AG04449 (cell line): ENCODE measurements around a stretch of chr17.

GRCh38 chr17:55237939-55238904 is 26.5 kb upstream of the HLF start:
- RRBS: 2% methylated on average over 28 of the region's 74 CpGs

DNA sequence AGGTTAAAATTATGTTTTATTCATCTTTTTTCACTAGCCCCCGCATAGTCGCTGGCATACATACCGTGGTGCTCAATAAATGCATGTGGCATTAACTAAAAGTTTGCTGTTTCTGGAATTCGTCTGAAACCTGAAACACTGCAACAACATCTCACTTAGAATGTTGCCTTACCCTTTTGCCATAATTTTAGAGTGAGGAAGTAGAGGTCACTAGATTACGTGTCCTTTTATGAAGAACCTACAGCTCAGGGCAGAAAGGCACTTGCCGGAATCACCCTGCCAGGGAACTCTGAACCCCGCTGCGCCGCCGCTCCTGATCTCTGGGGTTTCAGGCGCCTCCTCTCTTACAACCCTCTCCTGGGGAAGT is 1.3 kb upstream of the HLF start:
- RRBS: no CpG with 5 or more reads among the region's 11 CpGs

GRCh38 chr17:55267338-55268516 is 3.0 kb downstream of the HLF start:
- RRBS: no CpG with 5 or more reads among the region's 14 CpGs

GRCh38 chr17:55295254-55296089 is 30.7 kb downstream of the HLF start:
- RRBS: no CpG with 5 or more reads among the region's 9 CpGs

GRCh38 chr17:55833526-55833883 is 82.7 kb downstream of the PCTP start:
- RRBS: no CpG with 5 or more reads among the region's 3 CpGs

- RRBS: no CpG with 5 or more reads among the region's 3 CpGs
These were observed 181.0 kb upstream of the NOG start for GRCh38 chr17:56412524-56412914.

GRCh38 chr17:56681362-56682452 is 88.2 kb downstream of the NOG start:
- RRBS: no CpG with 5 or more reads among the region's 5 CpGs

GRCh38 chr17:56835297-56835546 is 1.3 kb downstream of the DGKE start:
- RRBS: no CpG with 5 or more reads among the region's 4 CpGs

- RRBS: no CpG with 5 or more reads among the region's 13 CpGs
These were observed 25.5 kb downstream of the TRIM25 start for GRCh38 chr17:56888095-56889067.

DNA sequence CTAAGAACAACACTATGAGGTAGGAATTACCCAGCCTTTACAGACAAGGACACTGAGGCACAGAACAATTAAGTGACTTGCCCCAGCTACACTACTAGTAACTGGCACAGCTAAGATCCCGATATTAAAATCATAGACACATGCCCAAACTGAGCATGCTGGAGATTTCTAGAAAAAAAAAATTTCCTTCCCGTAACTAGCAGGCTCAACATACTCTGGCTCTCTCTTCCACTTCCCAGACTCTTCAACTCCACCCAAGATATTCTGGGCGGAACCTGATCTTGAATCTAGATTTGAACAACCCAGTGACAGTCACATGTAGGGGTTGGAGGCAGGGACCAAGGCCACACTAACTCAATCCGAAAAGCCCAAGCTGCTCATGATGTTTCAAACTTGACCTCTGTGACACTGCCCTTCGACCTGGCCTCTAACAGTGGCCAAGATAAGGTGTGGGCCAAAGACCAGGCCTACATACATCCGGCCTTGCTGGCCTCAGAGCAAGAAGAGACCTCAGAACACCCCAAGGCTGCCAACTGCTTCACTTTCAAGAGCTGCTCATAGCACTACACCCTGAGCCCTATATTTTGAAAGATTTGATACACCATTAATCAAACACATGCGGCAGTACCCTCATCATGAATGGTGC is 3.7 kb downstream of the TRIM25 start:
- RRBS: no CpG with 5 or more reads among the region's 7 CpGs

GRCh38 chr17:56912017-56912855 is 1.6 kb downstream of the TRIM25 start:
- RRBS: 94% methylated on average over 5 of the region's 14 CpGs

GRCh38 chr17:57097569-57098662 is 12.9 kb downstream of the AKAP1 start:
- RRBS: no CpG with 5 or more reads among the region's 5 CpGs

- RRBS: 5% methylated on average over 4 of the region's 29 CpGs
These were observed 435 bp upstream of the MSI2 start for GRCh38 chr17:57255915-57256260.

- RRBS: no CpG with 5 or more reads among the region's 15 CpGs
These were observed 1.6 kb downstream of the MSI2 start for GRCh38 chr17:57257801-57258410.

DNA sequence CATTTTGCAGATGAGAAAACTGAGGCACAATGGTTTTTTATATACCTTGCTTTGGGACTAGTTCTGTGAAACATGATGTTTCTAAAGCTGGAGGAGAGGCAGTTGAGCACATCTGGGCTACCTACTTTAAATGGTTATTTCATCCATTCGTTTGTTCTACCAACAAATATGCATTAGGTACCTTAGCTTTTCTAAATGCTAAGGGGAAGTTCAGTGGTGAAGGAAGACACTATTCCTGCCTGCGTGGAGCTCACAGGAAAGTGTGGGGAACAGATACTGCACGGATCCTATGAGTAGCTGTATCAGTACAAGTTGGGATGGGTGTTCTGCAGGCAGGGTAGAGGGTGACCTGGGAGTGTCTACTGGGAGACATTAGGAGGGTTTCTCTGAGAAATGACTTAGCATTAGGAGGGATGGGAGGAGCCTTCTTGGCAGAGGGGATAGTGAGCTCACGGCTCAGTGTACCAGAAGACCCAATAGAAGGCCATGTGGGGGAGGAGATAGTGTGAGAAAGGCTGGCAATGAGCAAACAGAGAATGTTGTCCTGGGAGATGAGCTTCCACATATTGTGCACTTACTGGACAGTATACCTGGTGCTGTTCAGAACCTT is 109.0 kb downstream of the MSI2 start:
- RRBS: no CpG with 5 or more reads among the region's 4 CpGs

- RRBS: no CpG with 5 or more reads among the region's 10 CpGs
These were observed 150.4 kb downstream of the MSI2 start for GRCh38 chr17:57406703-57407203.

DNA sequence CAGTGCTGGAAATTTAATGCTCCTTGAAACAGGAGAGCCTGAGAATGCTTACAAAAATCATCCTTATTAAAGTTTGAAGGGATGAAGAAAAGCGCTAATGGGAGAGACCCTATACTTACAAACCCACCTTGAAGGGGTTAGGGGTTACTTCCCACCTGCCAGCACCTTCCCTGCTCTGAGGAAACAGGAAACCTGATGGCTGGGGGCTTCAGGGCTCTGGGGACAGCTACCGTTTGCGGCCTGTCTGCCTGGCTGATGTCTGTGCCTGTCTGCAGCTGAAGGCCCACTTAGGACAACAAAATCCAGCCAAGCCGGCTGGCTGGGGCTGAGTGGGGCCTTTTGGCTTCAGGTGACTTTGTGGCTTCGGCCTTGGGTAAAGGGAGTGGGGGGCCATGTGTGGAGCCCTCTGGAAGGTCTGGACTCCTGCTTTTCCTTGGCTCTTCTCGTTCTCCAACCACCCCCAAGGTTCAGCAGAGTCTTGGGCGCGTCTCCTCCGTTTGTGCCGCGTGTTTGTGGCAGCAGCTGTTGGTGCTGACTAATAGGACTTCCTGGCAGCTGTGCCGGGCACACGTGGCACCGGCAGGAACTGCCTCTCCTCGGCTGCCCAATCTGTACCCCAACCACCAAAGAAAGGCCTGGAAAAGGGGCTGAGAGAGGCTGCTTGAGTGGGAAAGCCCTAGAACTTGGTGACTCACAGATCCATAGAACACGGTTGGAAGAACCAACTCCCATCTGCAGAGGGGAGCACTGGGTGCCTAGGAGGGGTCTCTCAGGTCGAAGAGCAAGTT is 186.7 kb downstream of the MSI2 start:
- RRBS: no CpG with 5 or more reads among the region's 17 CpGs

- RRBS: no CpG with 5 or more reads among the region's 4 CpGs
These were observed 183.6 kb downstream of the CCDC182 start for GRCh38 chr17:57561562-57561774.

GRCh38 chr17:57569942-57570311 is 175.2 kb downstream of the CCDC182 start:
- RRBS: no CpG with 5 or more reads among the region's 8 CpGs

GRCh38 chr17:57682560-57683559 is 62.2 kb downstream of the CCDC182 start:
- RRBS: 84% methylated on average over 3 of the region's 21 CpGs